Hair follicular keratinocyte (primary cell): ENCODE measurements around the genes OR51F2, OR51A4, OR52E2, OR51B5, OR51Q1, OR52W1, SMPD1 and TIMM10B.

- RAMPAGE, long total RNA: no peak
Observed at GRCh38 chr11:3860257-3860637, 4.8 kb downstream of the STIM1 start.

GRCh38 chr11:3929513-3930183 is 74.2 kb downstream of the STIM1 start:
- RAMPAGE, long total RNA: no peak

GRCh38 chr11:3938988-3939548 is 83.6 kb downstream of the STIM1 start:
- RAMPAGE, long total RNA: no peak

- RAMPAGE, long total RNA: no peak
Observed at GRCh38 chr11:4058089-4058494, 36.5 kb upstream of the RRM1 start.

DNA sequence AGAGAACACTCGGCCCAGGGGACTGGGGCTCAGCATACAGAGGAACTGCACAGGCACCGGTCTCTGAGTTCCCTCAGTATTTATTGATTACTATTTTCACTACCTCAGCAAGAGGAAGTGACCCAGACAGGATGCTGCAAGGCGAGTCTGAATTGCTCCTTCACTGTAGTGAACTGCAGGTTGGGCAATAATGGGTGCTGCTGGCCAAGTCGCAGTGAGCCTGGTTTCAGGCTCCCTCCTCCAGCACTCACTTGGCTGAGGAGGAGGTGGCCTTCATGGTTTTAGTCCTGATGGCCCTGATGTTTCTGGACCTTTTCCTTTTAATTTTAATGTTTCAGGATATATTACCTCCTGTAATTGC is 10.4 kb downstream of the OR52K2 start:
- RAMPAGE, long total RNA: no peak

DNA sequence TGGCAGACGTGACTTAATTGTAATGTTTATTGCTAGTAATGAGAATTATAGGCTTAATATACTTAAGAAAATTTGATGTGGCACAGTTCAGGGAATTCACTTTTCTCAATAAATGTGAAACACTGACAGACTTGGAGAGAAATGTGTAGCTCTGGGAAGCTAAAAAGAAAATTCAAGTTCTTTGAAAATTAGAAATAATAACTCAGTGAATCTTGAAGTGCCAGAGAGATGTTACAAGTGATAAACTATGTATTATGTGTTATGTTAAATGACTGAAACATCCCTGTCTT is at the start of gene OR51F2:
TSS of gene OR51F2 (plus strand) at position 204 of the 290 bp plus-strand sequence.
- RAMPAGE, long total RNA: no peak

DNA sequence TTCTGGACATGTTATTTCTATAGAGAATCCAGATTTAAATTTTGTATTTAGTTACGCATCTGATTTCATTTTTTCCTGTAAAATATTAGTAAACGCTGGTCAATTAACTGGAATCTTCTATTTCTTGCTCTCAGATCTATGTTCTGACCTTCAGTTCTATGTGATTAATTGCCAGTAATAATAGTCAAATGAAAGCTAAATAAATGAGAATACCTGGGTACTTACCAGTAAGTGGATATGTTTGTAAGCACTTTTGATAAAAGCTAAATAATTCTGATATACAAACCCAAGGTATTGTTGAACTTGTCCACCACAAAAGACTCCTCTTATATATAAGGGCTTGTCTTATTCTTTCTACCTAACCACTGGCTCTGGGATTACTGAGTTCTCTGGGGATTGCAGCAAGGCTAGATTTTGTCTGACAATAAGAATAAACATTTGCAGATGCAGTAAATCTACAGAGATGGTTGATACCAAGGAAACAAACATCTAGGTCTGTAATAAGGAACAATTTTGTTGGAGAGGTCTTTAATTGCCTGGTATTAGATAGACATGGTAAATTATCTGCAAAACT is at the start of gene OR51A4:
TSS of gene OR51A4 (minus strand) at position 286 of the 574 bp plus-strand sequence.
- RAMPAGE, long total RNA: no peak

- RAMPAGE, long total RNA: no peak
Observed at GRCh38 chr11:5059551-5059893, at the start of gene OR52E2. Gene OR52E2 (minus strand): TSS chr11:5059627.

DNA sequence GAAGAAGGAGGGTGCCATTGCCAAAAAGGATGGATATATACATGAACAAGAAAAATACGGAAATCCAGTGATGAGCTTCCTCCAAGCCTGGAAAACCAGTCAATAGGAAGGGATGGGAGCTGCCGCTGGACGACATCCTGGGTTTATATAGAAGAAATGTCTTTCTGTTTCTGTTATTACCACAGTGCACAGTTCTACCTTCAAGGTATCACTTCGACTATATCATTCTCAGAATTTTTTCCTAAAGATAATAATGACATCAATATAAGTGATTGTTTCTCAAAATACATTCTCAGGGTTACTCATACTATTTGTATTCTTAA is at the start of gene OR51B5:
TSS of gene OR51B5 (minus strand) at position 136 of the 323 bp plus-strand sequence.
- RAMPAGE, long total RNA: no peak

DNA sequence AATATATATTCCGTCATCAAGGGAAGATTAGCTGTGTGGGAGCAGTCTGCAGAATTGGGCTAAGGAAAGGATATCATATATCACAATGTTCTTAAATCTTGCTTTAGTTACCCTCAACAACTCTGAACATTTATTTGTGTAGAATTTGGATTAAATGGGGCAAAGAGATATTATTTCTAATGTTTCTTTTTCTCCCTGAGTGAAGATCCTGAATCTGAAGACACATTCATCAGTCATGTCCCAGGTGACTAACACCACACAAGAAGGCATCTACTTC is at the start of gene OR51Q1:
TSS of gene OR51Q1 (plus strand) at position 146 of the 277 bp plus-strand sequence.
- RAMPAGE, long total RNA: no peak

DNA sequence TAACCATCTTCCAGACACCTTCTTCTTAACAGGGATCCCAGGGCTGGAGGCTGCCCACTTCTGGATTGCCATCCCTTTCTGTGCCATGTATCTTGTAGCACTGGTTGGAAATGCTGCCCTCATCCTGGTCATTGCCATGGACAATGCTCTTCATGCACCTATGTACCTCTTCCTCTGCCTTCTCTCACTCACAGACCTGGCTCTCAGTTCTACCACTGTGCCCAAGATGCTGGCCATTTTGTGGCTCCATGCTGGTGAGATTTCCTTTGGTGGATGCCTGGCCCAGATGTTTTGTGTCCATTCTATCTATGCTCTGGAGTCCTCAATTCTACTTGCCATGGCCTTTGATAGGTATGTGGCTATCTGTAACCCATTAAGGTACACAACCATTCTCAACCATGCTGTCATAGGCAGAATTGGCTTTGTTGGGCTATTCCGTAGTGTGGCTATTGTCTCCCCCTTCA is 277 bp downstream of the OR52D1 start:
- RAMPAGE, long total RNA: no peak

DNA sequence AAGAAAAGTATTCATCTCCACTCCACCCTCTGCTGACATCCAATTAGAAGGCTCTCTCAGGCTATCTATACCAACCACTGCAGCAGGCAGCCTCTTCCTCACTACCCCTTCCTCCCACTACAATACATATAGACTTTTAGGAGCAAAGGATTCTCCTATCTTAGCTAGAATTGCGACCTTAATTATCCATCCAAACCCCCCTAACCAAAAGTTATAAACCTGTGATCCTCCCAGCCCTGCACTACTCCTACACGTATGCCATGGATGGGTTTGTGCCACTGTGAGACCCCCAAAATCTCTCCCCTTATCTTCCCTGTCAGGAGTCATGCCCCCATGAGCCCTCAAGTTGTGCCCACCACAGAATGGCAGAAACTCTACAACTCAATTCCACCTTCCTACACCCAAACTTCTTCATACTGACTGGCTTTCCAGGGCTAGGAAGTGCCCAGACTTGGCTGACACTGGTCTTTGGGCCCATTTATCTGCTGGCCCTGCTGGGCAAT is at the start of gene OR52W1:
TSS of gene OR52W1 (plus strand) at position 363 of the 503 bp plus-strand sequence.
- RAMPAGE, long total RNA: no peak

DNA sequence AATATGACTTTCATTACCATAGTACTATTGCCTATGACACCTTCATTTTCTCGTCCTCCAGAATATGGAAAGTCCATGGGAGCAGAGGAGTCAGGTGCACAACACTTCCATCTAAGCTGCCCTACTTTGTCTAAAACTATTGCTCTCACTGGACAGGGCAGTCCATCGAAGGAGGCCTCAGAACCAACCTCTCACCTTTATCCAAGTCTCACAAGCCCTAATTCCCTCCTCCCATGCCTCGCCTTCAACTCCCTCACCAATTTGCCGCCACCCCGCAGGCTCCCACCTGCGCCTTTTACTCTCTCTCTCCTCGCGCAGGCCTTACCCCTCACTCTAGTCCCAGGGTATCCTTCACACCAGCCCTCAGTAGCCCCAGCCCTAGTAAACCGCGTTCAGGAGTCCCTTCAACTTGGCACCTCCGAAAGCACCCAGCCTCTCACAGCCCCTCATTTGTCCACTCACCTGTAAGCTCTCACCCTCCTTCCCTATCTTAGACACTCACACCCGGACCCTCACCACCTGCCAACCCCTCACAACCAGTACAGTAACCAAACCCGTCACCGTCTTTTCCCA is 428 bp downstream of the FHIP1B start:
- RAMPAGE, long total RNA: no peak

DNA sequence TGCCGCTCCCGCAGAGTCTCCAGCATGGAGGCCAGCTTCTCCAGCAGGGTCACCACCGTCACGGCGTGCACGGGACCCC is 113 bp downstream of the CAVIN3 start:
- RAMPAGE, long total RNA: no peak

DNA sequence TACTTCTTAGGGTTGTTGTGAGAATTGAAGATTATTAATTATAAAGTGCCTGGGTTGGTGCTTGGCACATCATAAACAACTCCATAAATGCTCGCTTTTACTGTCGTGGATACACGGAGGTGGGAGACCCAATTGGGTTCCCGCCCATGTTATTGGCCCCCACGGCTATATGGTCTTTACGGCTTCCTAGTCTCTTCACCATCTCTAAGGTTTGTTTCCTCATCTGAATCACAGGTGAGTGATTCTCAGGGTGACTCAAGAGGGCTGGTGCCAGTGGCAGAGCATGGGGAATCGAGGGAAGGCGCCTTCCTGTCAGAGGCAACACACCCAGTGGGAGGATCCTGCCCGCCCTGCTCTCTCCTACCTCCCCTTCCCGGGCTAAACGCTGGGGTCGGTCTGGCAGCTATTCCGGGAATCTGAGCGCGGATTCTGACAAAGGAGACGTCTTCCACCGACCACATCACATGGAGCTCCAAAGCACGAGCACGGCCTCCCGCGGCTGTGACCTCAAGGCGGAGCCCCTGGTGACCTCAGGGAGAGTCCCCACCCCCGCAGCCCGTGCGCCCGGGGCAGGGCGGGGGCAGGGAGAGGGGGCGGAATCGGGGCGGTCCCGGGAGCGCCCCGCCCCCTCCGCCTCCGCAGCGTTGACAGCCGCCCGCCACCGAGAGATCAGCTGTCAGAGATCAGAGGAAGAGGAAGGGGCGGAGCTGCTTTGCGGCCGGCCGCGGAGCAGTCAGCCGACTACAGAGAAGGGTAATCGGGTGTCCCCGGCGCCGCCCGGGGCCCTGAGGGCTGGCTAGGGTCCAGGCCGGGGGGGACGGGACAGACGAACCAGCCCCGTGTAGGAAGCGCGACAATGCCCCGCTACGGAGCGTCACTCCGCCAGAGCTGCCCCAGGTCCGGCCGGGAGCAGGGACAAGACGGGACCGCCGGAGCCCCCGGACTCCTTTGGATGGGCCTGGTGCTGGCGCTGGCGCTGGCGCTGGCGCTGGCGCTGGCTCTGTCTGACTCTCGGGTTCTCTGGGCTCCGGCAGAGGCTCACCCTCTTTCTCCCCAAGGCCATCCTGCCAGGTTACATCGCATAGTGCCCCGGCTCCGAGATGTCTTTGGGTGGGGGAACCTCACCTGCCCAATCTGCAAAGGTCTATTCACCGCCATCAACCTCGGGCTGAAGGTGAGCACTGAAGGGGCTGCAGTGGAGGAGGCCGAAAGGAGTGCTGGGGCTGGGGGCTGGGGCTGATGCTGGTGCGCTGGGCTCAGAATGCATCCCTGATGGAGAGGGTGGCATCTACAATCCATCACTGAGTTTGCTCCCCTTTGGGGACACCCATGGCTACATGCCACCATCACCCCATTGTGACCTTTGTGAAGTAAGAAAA is at the start of gene SMPD1:
TSS of gene SMPD1 (plus strand) at position 732 of the 1,379 bp plus-strand sequence.
- RAMPAGE, long total RNA: no peak

DNA sequence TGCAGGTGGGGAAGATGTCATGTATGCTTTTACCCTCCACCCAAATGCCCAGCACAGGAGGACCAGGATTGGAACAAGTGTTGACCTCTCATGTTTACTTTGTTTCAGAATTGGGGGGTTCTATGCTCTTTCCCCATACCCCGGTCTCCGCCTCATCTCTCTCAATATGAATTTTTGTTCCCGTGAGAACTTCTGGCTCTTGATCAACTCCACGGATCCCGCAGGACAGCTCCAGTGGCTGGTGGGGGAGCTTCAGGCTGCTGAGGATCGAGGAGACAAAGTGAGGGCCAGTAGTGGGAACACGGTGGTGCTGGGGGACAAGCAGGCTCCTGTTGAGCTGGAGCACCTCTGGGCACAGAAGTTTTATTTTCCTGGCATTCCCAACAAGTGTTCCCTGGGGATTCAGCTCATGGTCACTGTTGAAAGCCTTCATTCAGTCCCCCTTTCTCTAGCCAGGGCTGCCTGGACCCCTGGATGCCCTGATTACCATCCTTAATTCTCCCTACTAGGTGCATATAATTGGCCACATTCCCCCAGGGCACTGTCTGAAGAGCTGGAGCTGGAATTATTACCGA is 2.9 kb downstream of the SMPD1 start:
- RAMPAGE, long total RNA: no peak

GRCh38 chr11:6477991-6478447 is 3.1 kb downstream of the ARFIP2 start:
- RAMPAGE, long total RNA: no peak

GRCh38 chr11:6481414-6482016 is at the start of gene TIMM10B:
Gene TIMM10B (plus strand): TSS chr11:6481501.
- RAMPAGE, long total RNA: no peak

DNA sequence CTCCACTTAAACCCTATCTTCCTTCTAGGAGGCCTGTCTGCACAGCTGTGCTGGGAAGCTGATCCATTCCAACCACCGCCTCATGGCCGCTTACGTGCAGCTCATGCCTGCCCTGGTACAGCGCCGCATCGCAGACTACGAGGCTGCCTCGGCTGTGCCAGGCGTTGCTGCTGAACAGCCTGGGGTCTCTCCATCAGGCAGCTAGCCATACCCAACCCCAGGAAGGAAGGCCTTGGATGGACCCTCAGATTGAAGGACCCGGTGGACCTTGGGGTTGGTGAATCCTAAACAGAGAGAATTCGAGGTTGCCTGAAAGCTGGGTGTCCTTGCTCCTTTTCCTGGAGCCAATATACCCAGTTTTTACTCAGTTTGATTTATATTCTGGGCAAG is 711 bp downstream of the TIMM10B start:
- RAMPAGE, long total RNA: no peak

DNA sequence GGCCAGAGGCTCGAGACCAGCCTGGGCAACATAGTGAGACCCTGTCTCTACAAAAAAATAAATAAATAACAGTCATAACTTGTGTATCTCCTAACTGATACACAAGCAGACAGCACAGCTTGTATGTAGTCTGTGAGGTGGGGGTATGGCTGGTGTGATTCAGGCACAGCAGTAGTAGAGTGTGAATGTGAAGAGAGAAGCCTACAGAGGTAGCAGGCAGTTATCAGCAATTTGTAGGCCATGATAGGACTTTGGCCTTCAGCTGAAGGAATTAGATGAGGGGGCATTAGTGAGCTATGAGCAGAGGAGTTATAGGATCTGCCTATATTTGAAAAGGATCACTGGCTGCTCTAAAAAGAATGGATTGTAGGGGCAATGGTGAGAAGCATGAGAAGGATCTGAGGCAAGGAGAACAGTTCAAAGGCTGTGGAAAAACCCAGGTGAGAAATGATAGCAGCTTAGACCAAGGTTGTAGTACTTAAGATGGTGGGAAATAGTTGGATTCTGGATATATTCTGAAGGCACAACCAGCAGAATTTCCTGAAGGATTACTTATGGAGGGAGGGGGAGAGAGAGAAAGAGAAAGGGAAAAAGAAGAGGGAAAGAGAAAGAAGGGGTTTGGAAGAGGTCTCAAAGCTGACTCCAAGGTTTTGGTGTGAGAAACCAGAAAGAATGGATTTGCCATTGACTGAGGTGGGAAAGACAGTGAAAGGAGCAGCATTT is 1.3 kb upstream of the DNHD1 start:
- RAMPAGE, long total RNA: no peak